Trachea (tissue), 1 donor: ENCODE measurements around a stretch of chr3.

DNA sequence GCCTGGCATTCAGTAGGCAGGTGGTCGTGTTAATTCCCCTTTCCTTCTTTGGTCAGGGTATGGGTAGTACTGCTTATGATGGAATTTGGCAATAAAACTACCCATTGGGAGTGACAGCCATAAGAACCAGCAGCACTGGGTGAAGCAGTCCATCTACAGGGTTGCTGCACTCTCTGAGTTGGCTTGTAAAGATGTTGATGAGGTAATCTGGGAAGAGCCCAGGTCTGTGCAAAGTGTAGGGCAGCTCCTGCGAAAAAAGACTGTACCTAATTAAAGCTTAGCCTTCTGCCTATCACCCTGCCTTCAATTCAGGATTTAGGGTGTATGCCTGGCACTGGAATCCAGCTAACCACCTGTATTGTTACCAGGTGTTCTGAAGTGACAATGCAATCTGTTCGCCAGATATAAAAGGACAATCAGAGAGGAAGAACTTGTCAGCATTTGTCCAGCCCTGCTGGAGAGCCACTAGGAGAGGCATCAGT lies 4.6 kb upstream of the FETUB start:
- PRO-cap, result no peak

DNA sequence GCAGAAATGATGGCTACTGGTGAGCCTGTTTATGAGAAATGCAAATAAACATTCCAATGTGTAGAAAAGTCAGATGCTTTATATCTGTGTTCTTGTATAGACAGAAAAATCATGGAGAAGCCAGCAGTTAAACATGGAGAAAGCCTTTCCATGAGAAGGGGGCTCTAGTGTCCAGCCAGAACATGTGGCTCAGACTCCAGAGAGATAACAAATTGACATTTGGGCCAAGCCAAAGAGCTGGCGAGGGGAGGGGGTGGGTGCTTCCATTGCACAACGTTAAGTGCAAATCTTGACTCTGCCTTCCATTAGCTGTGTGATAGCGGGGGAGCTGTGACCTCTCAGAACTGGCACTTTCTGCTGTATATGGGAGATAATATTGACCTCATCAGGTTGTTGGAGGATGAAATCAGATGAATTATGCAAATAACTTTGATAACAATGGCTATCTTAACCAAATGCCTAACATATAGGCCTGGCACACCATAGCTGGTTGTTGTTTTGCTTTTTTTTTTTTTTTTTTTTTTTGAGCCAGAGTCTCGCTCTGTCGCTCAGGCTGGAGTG lies 3.2 kb downstream of the KNG1 start:
- PRO-cap, result no peak

GRCh38 chr3:186787669-186788135 lies 4.3 kb downstream of the EIF4A2 start:
- PRO-cap, result no peak

DNA sequence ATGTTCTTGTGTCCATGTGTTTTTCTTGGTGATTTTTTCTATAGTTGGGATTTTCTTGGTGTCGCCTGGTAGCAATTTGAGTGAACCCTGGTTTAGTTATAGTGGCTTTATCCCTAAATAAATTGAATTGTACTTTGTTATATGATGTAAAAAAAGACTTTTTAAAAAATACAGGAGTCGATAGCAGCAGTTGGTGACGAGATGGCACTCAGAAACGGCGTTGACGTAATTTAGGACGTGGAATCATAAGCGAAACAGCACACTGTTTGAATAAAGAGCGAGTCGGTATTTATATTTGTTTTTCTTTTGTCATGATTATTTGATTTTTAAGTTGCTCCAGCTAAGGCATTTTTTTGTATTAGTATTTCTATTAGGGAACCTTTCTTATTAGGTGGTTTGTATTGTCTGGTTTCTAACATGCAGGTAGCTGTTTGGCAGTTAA lies 4.8 kb downstream of the EIF4A2 start:
- PRO-cap, result no peak

DNA sequence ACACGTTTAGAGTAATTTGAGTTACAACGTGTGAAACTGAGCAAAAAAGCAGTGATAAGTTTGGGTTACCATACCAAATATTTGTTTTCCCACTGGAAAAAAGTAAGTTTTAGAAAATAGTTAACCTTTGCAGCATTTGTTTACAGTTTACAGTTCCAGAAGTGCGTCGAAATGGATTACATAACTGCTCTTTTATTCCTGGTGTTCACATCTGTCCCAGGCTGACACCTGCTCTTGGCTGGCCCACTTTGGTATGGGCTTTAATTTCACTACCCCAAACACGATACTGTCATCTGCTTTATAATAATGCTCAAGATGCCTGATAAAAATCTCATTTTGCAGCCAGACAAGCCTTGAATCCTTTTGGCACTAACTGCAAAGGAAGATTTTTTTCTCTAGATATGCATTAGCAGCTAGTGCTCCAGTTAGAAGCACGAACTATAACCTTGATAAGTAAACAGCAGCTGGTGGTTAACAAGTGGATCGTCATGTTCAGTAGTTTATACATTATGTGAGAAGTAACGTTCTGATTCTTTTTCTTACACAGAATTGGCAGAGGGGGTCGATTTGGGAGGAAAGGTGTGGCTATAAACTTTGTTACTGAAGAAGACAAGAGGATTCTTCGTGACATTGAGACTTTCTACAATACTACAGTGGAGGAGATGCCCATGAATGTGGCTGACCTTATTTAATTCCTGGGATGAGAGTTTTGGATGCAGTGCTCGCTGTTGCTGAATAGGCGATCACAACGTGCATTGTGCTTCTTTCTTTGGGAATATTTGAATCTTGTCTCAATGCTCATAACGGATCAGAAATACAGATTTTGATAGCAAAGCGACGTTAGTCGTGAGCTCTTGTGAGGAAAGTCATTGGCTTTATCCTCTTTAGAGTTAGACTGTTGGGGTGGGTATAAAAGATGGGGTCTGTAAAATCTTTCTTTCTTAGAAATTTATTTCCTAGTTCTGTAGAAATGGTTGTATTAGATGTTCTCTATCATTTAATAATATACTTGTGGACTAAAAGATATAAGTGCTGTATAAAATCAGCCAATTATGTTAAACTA lies 5.5 kb downstream of the EIF4A2 start:
- PRO-cap, result no peak

- PRO-cap, result no peak
Observed at GRCh38 chr3:186825268-186826540, 16.8 kb upstream of the ADIPOQ start.

GRCh38 chr3:186871054-186871654 lies 28.6 kb downstream of the ADIPOQ start:
- PRO-cap, result no peak

- PRO-cap, result no peak
Observed at GRCh38 chr3:186908786-186909543, 21.4 kb upstream of the ST6GAL1 start.

- PRO-cap, result no peak
Observed at GRCh38 chr3:186940866-186941469, 10.6 kb downstream of the ST6GAL1 start.

DNA sequence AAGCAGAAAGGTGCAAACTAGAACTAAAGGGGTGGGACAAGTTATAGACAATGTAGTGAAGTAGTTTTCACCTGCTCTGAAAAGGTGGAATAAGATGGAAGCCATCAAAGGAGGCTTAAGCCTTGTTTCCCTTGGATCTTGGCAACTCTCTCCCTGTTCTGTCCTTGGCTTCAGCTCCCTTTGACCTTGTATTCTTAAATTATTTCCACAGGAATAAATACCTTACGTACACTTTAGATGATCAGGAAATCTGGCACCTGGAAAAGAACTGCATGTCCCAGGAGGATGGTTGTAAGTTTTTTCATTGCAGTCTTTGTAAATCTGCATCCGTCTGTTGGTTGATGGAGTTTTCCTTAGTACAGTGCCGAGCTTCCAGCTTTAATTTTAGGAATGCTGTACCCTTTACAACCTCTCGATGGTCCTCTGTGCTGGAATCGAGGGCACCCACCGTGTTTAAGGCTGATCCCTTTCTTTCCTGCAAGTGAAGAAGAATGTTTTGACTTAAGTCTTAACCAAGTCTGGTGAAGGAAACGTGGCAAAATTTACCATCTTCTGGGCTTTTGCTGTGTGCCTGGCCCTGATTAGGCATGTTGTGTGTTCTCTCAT lies 11.9 kb downstream of the ST6GAL1 start:
- PRO-cap, result no peak

- PRO-cap, result no peak
Observed at GRCh38 chr3:186948981-186949803, 18.9 kb downstream of the ST6GAL1 start.

- PRO-cap, result no peak
Observed at GRCh38 chr3:186986455-186986815, 56.1 kb downstream of the ST6GAL1 start.

DNA sequence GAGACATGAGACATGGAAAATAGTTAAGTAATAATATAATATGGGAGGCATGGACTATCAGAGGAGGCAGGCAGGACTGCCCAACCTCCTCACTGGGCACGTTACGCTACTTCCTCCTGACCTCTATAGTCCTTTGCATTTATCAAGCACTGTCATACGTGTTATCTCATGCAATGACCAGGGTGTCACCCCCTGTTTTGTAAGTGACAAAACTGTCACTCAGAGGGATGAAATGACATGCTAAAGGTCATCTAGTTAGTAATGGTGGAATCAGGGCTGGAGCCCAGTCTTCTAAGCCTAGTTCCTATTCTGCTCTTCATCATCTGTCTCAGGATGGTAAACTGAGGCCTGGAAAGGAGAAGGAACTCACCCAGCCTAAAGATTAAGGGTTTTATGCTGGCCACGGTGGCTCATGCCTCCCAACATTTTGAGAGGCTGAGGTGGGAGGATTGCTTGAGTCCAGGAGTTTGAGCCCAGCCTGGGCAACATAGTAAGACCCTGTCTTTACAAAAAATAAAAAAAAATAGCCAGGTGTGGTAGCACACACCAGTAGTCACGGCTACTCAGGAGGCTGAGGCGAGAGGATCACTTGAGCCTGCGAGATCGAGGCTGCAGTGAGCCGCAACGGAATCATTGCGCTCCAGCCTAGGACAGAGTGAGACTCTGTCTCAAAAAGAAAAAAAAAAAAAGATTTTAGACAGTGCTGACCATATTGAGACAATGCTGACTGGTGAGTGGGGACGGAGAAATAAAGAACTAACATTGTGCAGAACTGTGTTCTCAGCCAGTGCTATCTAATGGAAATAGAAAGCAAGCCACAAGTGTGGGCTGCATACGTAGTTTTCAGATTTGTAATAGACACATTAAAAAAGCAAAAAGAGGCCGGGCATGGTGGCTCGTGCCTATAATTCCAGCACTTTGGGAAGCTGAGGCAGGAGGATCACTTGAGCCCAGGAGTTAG lies 67.0 kb downstream of the ST6GAL1 start:
- PRO-cap, result no peak

DNA sequence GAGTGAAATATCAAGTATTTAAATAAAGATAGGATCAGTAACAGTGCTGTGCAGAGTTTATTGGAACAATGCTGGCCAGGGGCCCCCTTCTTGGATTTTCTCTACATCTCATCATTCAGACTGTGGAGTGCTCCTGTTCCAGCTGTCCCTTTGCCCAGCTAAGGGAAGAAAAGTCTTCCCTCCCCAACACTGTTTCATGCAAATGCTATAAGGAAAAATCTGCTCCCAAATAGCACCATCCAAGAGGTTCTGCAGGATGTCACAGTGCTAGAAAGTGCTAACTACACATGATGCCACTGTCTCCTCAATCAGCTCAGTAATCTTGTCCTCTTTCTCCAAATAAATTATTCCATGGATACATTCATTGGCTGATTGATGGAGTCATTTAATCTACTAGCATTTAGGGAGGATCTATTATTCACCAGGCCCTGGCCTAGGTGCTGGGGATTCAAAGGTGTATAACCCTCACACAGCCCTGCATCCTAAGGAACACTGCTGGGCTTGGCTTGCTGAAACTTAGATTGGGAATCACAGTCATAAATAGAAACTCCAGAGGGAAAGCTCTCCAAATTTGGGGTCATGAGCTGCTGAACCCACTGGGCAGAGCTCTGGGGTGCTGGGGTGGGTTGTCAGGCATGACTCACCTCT lies 64.3 kb downstream of the RPL39L start:
- PRO-cap, result no peak

DNA sequence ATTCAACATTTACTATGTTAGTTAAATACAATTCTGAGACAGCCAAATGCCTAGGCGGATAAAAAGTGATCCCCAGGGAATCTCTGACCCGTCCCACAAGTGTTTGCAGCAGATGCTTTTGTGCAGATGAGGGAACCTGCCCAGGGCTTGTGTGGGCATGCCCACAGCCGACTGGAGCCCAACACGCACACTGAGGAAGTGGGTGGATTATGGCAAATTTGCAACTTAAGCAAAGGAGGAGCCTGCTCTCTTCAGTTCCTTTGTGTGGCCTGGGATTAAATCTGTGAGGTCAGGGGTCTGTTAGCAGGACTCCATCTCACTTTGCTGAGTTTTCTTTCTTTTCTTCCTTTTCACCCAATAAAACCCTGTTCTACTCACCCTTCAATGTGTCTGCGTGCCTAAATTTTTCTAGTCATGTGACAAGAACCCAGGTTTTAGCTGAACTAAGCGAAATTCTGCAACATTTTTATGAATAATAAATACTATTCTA lies 14.0 kb upstream of the RTP1 start:
- PRO-cap, result no peak

DNA sequence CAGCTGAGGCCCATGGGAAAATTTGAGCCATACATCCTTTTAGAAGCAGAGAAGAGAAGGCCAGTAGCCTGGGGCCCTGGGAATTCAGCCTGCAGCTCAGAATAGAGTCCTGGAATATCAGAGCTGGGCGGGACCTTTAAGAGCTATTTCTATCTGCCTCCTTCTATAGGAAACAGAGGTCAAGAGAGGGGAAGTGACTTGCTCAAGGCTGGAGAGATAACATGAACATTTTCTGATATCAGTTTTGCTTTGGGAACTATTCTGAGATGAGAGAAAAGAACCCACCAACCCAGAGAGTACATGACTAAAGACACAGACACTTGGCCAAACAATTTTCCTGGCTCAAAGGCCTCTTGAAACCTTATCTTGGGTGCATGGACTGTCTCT lies 26.1 kb downstream of the MASP1 start:
- PRO-cap, result no peak

- PRO-cap, result no peak
Observed at GRCh38 chr3:187288131-187289050, 3.1 kb downstream of the MASP1 start.

- PRO-cap, result no peak
Observed at GRCh38 chr3:187733187-187733827, 12.0 kb downstream of the BCL6 start.

DNA sequence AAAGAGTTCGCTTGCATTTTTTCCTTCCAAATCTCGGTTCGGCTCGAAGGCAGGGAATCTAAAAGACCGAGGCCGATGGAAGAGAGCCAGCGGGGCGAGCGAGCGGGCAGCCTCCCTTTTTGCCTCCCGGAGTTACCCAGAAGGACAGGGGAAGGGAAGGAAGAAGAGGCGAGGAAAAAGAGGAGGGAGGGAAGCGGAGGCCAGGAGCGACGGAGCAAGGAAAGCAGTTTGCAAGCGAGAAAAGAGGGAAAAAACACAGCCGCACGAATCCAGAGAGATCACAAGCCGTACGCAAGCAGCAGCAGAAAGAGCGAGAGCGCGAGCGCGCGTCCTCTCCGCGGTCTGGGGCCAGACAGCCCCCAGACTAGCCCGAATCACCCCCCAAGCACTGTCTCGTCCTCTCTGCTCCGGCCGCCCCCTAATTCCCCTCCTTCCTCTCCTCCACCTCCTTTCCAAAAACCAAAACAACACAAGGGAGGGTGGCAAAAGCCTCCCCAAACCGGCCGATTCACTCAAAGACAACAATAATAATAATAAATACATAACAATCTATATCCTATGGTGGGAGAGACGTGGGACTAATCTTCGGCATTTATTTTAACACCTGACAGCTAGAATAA lies 560 bp downstream of the BCL6 start:
- PRO-cap, result bidirectional peak, plus-strand start at position 281 of the sequence, minus-strand start at position 134 of the sequence; unidirectional peak, minus-strand start at position 344 of the sequence; bidirectional peak, plus-strand start at position 362 of the sequence, minus-strand start at position 344 of the sequence

DNA sequence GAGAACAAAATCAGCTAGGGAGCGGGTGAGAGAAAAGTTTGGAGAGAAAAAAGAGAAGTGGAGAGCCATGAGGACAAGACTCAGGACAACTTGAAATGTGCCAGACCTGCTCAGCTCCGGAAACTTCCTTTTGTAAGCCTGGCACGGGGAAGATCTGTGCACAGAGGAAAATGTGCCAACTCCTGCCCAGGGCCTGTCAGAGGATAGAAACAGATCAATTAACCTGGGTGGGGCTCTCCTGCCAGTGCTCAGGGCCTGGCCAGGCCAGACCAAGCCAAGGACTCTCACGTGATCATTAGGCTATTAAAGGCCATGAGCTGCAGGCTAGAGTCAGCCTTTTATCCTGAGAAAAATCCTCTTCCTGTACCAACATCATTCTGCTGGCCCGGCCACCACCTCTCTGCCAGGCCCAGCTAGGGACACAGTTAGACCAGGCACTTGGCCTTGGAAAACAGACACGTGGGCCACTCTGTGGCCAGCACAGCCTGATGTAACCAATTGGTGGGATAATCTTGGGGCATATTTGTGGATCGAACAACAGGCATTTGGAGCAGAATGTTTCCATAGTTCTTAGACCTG lies 50.3 kb upstream of the BCL6 start:
- PRO-cap, result no peak